Endothelial cell (in vitro differentiated cells): ENCODE measurements around the gene MED1.

DNA sequence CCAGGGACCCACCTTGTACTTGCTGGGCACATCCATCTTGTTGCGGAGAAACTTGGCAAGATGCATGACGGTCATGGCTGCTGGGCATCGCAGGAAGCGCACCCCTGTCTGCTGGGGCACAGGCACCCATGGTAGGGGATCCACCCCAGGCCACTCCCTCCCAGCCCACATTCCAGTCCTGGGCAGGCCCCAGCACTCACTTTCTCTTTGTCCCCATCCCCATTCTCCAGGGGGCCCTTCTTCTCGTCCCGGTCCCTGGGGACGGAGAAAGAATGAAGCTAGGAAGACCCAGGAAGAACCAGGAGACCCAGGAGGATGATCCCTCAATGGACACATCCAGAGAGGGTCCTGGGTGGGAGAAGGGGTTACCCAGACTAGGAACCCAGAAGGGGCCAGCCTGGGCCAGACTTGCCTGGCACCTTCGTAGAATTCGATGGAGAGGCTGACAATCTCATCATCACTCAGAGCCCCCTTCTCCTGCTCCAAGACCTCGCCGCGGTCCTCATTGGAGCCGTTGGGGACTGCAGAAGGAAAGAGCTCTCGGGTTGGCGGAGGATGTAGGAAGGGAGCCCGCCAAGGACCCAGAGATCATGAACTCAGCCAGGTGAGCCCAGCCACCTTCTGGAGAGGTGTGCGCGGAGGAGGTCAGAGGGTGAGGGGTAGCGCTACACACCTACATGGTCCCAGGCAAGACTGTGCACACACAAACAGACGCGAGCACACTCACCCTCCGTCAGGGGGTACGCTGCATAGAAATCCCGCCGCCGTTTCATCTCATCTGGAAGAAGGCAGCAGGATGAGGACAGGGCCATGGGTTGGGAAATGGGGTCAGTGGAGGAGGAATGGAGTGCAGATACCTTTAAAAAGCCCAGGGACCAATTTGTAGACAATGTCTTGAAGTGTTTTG is 8.5 kb downstream of the CISD3 start:
- PRO-cap: no peak

DNA sequence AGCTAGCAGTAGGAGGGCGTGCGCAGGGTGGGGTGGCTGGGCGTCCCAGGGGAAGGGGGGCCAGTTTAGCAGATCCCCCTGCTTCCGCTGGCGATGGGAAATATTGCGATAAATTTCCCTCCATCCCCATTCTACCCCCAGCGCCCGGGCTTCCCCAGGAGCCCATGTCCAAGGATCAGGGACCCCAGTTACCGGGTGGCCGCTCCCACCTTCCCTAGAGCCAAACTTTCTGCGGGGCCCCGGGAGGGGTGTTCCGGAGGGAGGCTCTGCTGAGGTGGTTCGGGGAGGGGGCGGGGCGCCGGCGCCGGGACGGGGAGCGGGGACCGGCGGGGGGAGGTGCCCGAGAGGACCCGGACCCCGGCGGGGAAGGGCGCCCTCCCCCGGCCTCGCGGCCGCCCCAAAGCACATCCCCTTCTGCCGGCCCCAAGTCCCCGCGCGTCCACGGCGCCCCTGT is 831 bp downstream of the PCGF2 start:
- PRO-cap: bidirectional peak, plus-strand start at position 129 of the sequence, minus-strand start outside the sequence; bidirectional peak, plus-strand start outside the sequence, minus-strand start at position 231 of the sequence

DNA sequence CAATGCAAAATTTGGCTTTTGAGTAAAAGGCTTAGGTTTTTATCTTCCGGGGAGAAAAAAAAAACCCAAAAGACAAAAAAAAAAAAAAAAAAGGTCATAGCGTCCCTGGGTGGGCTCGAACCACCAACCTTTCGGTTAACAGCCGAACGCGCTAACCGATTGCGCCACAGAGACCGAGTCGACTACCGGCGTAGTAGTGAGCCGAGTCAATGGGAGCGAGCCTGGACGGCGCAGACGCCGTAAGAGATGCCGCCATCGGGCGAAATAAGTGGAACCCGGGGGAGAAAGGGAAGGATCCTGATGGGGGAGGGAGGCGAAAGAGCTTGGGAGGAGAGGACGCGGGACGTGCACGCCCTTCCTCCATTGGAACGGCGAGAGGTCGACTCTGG is 866 bp upstream of the PSMB3 start:
- PRO-cap: bidirectional peak, plus-strand start at position 164 of the sequence, minus-strand start at position 180 of the sequence

DNA sequence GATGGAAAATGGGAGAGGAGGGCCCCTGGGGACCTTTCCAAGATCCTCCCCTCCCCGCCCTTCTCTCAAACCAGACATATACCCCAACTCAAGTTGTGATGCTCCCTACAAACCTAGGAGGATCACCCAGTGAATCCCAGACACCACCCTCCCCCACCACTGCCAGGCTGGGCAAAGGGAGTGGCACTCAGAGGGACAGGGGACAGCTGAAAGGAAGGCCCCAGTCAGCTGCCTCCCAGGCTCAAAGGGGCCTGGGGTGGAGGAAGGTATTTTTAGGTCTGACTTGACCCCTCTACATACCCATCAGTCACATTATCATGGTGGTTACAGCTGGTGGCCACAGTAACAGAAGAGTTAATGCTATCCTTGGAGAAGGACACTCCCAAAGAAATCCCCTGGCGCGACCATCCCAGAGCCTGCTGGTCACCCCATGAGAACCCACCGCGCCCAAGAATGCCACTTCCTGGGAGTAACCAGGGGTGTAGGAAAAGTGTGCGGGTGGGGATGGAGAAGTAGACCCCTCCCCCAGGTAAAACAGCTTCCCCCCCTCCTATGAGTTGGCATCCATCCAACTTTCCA is 1.2 kb downstream of the CACNB1 start:
- PRO-cap: no peak

DNA sequence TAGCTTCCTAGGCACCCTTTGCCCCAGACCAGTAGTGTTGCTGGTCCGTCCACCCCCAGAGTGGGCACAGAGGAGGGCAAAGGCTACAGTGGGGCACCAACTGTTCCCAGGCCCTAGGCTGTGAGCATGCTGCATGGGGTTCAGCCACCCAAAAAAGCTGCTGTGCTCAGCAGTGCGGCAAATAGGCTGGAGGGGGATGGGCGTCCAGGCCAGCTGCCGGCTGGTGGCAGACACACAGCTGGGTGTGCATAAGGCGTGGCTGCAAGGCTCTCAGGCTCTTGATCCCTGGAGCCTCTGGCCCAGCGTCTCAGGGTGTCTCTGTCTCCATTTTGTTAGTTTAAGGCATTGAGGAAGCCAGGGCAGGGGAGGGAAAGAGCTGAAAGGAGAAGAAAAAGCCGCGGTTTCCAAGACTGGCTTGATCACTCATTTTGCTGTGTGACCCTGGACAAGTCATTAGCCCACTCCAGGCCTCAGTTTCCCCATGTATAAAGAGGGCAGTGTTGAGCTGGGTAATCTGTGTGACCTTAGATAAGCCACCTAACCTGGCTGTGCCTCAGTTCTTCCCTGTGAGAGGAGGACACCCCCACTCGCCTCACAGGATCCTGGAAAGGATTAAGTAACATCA is 8.9 kb downstream of the RPL19 start:
- PRO-cap: no peak

- PRO-cap: no peak
Measured at GRCh38 chr17:39365290-39365949, 36.0 kb downstream of the FBXL20 start.

GRCh38 chr17:39450791-39451532 is at the start of gene MED1:
Gene MED1, minus strand, starts transcription at chr17:39451263.
- PRO-cap: bidirectional peak, plus-strand start at chr17:39451020, minus-strand start at chr17:39451005; bidirectional peak, plus-strand start at chr17:39451406, minus-strand start at chr17:39451262

DNA sequence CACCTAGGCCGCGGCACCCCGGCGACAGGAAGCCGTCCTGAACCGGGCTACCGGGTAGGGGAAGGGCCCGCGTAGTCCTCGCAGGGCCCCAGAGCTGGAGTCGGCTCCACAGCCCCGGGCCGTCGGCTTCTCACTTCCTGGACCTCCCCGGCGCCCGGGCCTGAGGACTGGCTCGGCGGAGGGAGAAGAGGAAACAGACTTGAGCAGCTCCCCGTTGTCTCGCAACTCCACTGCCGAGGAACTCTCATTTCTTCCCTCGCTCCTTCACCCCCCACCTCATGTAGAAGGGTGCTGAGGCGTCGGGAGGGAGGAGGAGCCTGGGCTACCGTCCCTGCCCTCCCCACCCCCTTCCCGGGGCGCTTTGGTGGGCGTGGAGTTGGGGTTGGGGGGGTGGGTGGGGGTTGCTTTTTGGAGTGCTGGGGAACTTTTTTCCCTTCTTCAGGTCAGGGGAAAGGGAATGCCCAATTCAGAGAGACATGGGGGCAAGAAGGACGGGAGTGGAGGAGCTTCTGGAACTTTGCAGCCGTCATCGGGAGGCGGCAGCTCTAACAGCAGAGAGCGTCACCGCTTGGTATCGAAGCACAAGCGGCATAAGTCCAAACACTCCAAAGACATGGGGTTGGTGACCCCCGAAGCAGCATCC is 450 bp downstream of the CDK12 start:
- PRO-cap: bidirectional peak, plus-strand start at position 91 of the sequence, minus-strand start at position 284 of the sequence

DNA sequence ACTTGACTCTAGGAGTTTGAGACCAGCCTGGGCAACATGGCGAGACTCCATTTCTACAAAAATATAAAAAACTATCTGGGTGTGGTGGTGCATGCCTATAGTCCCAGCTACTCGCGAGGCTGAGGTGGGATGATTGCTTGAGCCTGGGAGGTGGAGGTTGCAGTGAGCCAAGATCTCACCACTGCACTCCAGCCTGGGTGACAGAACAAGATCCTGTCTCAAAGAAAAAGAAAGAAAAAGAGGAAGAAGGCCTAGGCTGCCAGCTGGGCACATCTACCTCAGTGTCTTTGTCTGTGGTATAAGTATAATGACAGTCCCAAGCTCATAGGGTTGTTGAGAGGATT is 13.8 kb downstream of the NEUROD2 start:
- PRO-cap: no peak

GRCh38 chr17:39633078-39633525 is 3.8 kb upstream of the STARD3 start:
- PRO-cap: no peak

- PRO-cap: no peak
Measured at GRCh38 chr17:39701004-39702077, 1.5 kb downstream of the ERBB2 start.

- PRO-cap: no peak
Measured at GRCh38 chr17:39753110-39753482, 15.4 kb downstream of the GRB7 start.

DNA sequence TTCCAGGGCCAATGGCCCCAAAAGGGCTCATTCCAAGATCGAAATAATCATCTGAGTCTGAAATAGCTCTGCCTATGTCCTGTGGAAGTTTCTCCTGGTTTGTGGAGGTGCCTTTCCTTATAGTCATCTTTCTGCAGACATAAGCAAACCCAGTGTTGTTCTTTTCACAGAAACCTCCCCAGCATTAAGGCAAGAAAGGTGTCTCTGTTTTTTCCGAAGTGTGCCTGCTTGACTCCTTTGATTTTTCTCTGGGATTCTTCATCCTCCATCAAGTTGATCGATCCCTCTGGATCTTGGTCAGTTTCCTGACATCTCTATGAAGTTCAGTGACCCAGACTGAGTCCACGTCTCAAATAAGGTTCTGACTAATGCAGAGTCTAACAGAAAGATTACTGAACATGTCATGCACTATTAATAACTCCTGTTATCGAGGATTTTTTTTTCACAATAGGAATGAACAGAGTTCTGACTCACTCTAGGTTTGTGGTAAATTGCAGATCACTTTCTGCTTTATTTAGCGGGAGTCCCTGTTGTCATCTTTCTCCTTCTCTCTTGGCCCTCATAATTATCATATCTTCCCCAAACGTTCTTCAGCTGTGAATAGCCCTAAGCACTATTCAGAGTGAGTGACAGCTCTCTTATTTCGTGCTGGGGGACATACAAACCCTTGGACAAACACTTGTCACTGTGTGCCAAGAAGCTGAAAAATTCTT is 1.6 kb downstream of the LRRC3C start:
- PRO-cap: no peak

DNA sequence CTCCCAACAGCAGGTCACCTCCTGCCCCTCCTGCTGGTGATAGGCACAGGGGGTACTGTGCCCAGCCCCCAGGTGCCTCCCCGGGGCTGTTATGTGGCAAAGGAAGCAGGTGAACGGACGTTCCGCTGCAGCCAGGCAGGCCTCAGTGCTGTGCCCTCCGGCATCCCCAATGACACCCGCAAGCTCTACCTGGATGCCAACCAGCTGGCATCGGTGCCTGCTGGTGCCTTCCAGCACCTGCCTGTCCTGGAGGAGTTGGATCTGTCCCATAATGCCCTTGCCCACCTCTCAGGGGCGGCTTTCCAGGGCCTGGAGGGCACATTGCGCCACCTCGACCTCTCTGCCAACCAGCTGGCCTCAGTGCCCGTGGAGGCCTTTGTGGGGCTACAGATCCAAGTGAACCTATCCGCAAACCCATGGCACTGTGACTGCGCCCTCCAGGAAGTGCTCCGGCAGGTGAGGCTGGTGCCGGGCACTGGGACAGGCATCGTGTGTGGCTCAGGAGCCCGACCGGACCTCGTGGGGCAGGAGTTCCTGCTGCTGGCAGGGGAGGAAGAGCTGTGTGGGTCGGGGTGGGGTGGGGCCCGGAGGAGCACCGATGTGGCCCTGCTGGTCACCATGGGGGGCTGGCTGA is 16.6 kb downstream of the LRRC3C start:
- PRO-cap: no peak

DNA sequence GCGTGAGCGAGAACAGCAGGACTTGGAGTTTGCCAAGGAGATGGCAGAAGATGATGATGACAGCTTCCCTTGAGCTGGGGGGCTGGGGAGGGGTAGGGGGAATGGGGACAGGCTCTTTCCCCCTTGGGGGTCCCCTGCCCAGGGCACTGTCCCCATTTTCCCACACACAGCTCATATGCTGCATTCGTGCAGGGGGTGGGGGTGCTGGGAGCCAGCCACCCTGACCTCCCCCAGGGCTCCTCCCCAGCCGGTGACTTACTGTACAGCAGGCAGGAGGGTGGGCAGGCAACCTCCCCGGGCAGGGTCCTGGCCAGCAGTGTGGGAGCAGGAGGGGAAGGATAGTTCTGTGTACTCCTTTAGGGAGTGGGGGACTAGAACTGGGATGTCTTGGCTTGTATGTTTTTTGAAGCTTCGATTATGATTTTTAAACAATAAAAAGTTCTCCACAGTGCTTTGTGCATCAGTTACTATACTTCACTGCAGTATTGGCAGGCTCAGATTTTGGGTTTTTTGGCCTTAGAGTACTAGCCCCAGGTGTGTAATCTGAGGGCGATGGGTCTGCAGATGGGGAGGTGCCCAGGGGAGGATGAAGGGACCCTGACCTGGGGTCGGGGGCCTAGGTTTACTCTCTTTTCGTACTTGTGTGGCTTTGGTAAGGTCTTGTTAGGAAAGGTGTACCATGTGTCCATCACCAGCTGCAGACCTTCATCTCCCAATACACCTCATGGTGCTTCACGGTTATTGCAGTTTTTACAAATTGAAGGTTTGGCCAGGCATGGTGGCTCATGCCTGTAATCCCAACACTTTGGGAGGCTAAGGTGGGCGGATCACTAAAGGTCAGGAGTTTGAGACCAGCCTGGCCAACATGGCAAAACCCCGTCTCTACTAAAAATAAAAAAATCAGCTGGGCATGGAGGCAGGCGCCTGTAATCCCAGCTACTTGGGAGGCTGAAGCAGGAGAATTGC is 17.2 kb downstream of the PSMD3 start:
- PRO-cap: no peak

GRCh38 chr17:40015049-40015320 is 255 bp upstream of the CSF3 start:
- PRO-cap: no peak

DNA sequence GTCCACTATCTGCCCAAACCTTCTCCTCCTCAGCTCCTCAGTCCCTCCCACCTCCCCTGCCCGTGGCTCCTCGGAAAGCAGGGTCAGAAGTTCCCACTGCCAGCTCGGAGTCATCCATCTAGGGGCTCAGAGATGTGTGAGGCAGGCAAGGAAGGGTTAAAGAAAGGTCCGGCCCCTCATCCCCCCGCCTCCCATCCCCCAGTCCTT is 3.2 kb downstream of the CSF3 start:
- PRO-cap: no peak

GRCh38 chr17:40019160-40019919 is 4.1 kb downstream of the CSF3 start:
- PRO-cap: no peak

GRCh38 chr17:40021390-40021802 is 6.2 kb downstream of the CSF3 start:
- PRO-cap: no peak

GRCh38 chr17:40089002-40090098 is 11.0 kb downstream of the NR1D1 start:
- PRO-cap: bidirectional peak, plus-strand start at chr17:40089463, minus-strand start at chr17:40089438